Measurements from ENCODE around the genes TMEM168, ASZ1 and CFTR.

DNA sequence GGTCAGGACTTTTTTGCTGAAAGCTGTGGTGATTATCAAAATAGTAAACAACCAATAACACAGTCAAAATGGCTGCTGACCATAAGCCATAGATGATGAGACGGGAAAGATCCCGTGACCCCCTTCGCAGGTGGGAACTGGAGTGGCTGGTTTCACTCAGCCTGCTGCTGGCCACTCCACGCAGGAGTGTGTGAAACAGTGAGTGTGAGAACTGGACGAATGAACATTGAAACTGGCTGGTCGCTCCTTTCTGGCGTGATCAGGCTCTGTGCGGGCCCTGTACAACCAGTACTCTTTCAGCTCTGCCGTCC is 28.0 kb downstream of the LSMEM1 start:
- CAGE, long polyA plus RNA, result no peak
- RRBS, result no CpG with 5 or more reads among the region's 9 CpGs

DNA sequence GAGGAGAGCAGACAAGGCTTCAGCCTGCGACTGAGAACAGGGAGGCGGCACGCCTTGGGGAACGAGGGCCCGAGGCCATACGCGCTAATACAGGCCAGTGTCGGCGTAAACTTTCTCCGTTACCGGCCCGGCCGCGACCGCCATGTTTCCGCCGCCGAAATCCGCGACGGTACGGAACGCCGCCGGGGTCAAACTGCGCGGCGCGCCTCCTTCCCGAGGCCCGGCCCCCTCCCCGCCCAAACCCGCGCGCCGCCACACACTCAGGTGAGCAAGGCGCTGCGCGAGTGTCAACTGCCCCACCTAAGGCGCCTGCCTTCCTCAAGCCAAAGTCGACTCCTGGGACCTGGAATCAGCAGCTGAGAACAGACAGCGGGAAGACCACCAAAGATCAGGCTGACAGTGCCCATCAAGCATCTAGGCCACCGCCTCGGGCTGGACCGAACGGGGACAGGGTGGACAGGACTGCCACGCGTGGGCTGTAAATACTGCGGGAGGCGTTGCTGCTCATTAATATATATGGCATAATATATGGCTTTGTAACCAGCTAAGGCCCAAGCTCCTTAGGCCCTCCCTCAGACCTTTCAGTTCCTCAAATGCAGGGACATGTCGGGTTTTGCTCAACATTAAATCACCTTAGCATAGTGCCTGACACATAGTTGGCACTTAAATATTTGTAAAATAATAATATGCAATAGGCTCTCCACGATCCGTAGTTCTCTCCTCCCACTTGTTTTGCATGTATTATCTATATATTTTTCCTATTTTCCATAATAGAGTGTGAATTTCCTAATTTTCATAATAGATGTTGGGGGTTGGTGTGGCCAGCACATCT is at the start of gene TMEM168:
TMEM168 (minus strand) TSS at position 165 of the 832 bp plus-strand sequence.
- CAGE, long polyA plus RNA, result start-site peak on the minus strand centred at position 151 of the sequence, 15 bp wide, 29 and 25 reads in 2 replicates
- RRBS, result 3% methylated on average over 20 of the region's 53 CpGs

DNA sequence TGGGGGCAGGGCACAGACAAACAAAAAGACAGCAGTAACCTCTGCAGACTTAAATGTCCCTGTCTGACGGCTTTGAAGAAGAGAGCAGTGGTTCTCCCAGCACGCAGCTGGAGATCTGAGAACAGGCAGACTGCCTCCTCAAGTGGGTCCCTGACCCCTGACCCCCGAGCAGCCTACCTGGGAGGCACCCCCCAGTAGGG is 22.8 kb downstream of the BMT2 start:
- CAGE, long polyA plus RNA, result no peak
- RRBS, result no CpG with 5 or more reads among the region's 3 CpGs

DNA sequence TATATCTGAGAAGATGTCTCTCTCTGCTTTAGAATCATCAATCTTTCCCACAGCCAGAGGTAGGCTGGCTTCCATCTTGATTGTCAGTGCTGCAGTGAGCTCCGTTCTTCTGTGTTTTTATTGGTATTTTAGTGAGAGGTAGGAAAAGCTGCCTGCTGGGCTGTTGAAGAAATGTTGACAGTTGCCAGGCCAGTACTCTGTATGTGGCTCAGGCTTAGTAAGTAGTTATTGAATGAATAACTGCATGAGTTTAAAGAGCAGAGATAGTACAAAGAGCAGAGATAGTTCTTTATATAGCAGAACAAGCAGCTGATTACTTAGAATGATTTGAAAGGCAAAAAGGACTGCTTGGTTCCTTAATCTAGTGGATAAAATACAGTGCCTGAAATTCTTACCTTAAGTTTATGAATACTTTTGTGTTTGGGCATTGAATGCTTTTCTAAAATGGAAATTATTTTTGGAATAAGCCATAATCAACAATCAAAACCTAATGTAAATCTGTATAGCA is 46.1 kb upstream of the BMT2 start:
- CAGE, long polyA plus RNA, result no peak
- RRBS, result no CpG with 5 or more reads among the region's 1 CpG

- CAGE, long polyA plus RNA, result no peak
- RRBS, result no CpG with 5 or more reads among the region's 28 CpGs
These were observed 325.7 kb downstream of the PPP1R3A start for GRCh38 chr7:113593033-113593488.

GRCh38 chr7:114087800-114088071 is 168.9 kb upstream of the PPP1R3A start:
- CAGE, long polyA plus RNA, result no peak
- RRBS, result no CpG with 5 or more reads among the region's 12 CpGs

GRCh38 chr7:116626765-116627309 is 45.2 kb upstream of the MET start:
- CAGE, long polyA plus RNA, result no peak
- RRBS, result 76% methylated on average over 2 of the region's 9 CpGs

GRCh38 chr7:116754269-116754904 is 82.4 kb downstream of the MET start:
- CAGE, long polyA plus RNA, result no peak
- RRBS, result no CpG with 5 or more reads among the region's 7 CpGs

GRCh38 chr7:116786264-116786569 is 76.2 kb upstream of the CAPZA2 start:
- CAGE, long polyA plus RNA, result no peak
- RRBS, result no CpG with 5 or more reads among the region's 1 CpG

DNA sequence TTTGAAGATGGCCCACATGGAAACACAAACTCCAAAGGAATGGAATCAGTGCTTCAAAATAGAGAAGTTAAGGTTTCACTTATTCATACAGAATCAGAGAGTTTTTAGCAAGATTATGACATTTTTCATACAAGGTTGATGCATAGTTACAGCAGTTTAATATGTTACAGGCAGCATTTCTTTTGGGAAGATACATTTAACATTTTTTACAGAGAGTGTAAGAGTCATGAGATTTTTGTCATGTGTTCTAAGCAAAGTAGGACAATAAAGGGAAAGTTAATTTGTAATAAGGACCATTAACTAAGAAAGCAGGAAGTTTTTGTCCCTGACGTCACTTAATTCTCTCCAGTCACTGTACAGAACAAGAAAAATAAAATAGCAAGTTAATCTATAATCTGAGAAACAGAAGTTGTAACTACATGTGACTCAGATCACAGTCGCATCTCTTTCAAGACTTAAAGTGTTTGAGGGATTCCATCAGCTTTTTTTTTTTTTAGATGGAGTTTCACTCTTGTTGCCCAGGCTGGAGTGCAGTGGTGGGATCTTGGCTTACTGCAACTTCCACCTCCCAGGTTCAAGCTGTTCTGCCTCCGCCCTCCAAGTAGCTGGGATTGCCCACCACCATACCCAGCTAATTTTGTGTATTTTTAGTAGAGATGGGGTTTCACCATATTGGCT is 49.5 kb upstream of the CAPZA2 start:
- CAGE, long polyA plus RNA, result no peak
- RRBS, result no CpG with 5 or more reads among the region's 3 CpGs

DNA sequence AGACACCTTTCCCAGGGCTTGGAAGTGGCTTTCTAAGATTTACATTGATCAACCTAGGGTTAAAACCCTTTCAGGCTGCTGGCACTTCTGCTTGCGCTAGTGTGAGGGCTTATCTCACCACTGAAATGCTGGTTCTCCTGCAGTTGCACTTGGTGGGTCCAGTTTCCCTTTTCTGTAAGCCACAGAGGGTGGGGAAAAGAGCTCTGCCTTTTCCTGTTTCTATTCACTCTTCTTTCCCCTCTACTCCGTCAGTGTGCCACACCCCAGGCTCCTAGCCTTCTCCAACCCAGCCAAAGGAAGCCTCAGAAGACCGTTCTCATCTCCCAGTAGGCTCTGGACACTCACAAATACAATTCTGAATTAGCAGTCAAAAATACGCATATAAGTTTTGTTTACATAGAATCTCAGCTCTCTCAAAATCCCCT is 19.0 kb upstream of the CAPZA2 start:
- CAGE, long polyA plus RNA, result no peak
- RRBS, result no CpG with 5 or more reads among the region's 4 CpGs

GRCh38 chr7:117427151-117427969 is at the start of gene ASZ1:
Gene ASZ1, minus strand, starts transcription at chr7:117427493.
- CAGE, long polyA plus RNA, result no peak
- RRBS, result no CpG with 5 or more reads among the region's 52 CpGs

GRCh38 chr7:117479261-117480398 is at the start of gene CFTR:
Gene CFTR, plus strand, starts transcription at chr7:117480025.
- CAGE, long polyA plus RNA, result no peak
- RRBS, result 4% methylated on average over 6 of the region's 55 CpGs

DNA sequence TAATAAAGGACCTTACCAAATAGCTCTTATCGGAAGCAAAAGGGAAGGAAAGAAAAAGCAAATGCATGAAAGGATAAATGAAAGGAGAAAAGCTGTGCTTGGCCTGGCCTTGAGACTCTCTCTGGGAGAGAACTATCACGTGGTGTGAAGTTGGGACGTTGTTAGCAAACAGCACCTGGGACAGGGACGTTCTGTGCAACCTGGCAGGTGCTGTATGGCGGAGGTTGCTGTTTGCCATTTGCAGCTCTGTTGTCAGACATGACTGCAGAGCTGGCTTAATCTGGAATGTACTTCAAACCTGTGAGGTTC is 800.6 kb upstream of the KCND2 start:
- CAGE, long polyA plus RNA, result no peak
- RRBS, result no CpG with 5 or more reads among the region's 5 CpGs

GRCh38 chr7:120091685-120092281 is 181.2 kb upstream of the KCND2 start:
- CAGE, long polyA plus RNA, result no peak
- RRBS, result no CpG with 5 or more reads among the region's 4 CpGs

GRCh38 chr7:120856498-120857512 is 1.1 kb downstream of the TSPAN12 start:
- CAGE, long polyA plus RNA, result no peak
- RRBS, result 1% methylated on average over 3 of the region's 52 CpGs

- CAGE, long polyA plus RNA, result no peak
- RRBS, result no CpG with 5 or more reads among the region's 3 CpGs
These were observed 141.9 kb upstream of the WNT16 start for GRCh38 chr7:121186704-121187418.

DNA sequence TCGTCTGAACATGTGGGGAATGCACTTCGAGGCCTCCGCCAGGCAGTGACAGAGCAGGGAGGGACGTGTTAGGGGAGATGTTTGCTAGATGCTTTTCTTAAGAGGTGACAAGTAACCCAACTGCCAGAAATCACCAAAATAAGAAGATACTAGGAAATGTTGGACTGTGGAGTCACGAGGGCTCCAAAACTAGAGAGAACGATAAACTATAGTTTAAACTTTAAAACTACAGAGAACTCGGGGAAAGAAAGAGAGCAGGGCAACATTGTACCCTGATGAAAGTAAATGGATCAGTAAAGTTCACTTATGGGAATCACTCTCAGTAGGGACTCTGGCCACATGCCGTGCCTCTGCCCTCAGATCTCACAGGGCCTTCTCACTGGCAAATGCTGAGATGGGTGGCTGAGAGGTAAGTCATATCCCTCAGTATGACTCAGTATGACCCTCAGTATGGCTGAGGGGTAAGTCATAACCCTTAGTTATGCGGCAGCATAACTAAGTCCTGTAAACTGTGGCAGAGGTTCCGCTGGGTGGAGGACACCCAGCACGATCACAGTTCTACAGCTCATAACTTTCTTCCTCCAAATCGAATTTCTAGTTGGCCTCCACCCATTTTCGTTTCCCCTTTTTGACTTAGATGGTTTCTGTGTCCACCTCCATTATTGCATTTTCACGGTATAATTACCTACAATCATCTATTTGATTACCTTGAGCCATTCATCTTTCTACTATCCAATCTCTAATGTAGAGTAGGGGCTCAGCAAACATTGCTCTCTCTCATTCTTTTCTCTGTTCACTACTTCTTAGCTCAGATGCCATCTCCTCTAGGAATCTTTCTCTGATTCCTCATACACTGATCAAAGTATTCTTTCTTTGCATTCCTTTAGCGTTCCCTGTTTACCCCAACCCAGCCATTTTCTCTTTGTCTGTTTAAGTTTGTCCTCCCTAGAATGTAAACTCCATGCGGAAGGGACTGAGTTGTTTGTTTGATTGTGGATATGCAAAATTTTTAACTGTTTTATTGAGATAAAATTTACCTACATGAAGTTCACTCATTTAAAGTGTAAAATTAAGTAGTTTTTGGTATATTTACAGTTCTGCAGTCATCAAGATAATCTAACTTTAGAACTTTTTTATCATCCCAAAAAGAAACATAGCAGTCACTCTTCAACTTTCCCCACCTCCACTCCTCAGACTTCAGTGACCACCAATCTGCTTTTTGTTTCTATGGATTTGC is 26.4 kb upstream of the WNT16 start:
- CAGE, long polyA plus RNA, result no peak
- RRBS, result no CpG with 5 or more reads among the region's 16 CpGs

DNA sequence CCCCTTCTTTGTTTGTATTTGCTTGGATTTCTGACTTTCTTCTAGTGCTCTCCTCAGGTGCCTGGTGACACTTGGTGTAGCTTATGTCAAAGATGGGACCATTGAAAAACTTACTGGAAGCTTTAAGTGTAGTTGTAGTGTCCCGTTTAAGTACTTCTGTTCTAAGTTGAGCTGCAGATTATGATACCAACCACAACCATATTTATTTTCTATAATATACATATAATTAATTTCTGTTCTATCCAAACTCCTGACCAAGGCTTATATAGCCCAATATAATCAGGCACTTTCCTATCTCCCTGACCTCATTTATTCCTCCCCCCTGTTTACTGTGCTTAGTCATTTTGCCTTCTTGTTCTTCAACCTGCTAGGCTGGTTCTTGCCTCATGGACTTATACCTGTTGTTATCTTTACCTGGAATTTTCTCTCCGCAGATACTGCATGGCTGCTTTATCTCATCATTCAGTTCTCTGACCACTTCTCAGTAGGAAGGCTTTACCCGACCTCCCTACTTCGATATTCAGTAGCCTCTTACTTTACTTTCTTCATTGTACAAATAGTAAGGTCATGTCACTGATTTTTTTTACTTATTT is 24.8 kb upstream of the FAM3C start:
- CAGE, long polyA plus RNA, result no peak
- RRBS, result no CpG with 5 or more reads among the region's 4 CpGs

GRCh38 chr7:121438331-121439022 is 42.4 kb upstream of the FAM3C start:
- CAGE, long polyA plus RNA, result no peak
- RRBS, result no CpG with 5 or more reads among the region's 11 CpGs

Measured in AG04450 (cell line).